Diencephalon (tissue), 2 donors: ENCODE results near the genes PNMA3, PNMA6F, CCNQ, PNCK and OPN1LW.

DNA sequence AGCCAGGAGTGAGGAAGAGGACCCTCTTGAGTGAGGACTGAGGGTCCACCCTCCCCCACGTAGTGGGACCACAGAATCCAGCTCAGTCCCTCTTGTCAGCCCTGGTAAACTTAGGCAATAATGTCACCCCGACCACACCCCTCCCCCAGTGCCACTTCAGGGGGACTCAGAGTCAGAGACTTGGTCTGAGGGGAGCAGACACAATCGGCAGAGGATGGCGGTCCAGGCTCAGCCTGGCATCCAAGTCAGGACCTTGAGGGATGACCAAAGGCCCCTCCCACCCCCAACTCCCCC, 277 bp downstream of the CSAG1 start:
- RAMPAGE, long total RNA = no peak

DNA sequence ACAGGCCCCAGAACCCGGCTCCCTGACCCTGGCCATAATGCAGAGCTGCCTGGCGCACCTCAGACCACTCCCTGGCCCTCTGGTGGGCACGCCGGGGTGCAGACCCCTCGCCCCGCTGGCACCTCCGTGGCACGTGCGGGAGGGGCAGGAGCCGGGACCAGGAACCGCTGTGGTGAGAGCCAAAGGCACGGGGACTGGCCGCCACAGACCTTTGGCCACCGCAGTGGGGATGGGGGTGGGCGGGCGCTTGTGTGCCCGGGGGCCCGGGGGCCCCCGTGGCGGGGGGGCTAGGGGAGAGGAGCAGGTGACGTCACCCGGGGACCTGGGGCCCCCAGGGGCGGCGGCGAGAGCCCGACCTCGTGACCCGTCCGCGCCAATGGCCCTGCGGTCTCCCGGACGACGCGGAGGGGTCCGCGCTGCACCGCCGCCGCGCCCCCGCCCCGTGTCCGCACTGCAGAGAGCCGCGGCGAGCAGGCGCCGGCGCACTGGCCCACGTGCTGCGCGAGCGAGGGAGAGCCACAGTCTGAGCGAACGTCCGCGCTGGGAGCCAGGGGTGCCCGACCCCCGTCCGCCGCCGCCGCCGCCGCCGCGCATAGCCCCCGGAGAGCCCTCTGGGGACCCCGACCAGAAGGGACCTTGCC, at the start of gene PNMA3:
TSS of gene PNMA3 (plus strand) at position 483 of the 641 bp plus-strand sequence.
- RAMPAGE, long total RNA = no peak

DNA sequence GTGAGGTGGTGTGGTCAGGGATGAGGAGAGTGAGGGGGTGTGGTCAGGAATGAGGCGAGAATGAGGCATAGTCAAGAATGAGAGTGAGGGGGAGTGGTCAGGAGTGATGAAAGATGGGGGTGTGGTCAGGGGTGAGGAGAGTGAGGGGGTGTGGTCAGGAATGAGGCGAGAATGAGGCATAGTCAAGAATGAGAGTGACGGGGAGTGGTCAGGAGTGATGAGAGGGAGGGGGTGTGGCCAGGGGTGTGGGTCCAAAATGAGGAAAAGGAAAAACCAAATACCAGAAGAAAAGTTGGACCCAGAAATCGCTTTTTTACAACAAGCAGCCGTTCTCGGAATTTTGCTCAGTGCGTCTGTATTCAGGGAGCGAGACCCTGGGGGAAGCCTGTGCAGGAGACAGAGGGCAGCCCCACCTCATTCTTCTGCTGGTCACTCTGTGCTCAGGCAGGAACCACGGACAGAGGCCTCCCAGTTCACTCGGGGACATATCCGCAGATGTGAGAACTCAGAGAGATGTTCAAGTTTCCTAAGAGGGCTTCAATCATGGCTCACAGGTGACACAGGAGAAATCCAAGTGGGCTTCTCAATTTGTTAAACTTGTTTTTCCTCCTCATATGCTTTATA, 39.3 kb upstream of the PWWP4 start:
- RAMPAGE, long total RNA = no peak

GRCh38 chrX:153321689-153322098, at the start of gene PNMA6F:
PNMA6F (minus strand) TSS chrX:153321767.
- RAMPAGE, long total RNA = no peak

- RAMPAGE, long total RNA = no peak
These were observed 28.2 kb downstream of the PNMA6E start for GRCh38 chrX:153372901-153373385.

DNA sequence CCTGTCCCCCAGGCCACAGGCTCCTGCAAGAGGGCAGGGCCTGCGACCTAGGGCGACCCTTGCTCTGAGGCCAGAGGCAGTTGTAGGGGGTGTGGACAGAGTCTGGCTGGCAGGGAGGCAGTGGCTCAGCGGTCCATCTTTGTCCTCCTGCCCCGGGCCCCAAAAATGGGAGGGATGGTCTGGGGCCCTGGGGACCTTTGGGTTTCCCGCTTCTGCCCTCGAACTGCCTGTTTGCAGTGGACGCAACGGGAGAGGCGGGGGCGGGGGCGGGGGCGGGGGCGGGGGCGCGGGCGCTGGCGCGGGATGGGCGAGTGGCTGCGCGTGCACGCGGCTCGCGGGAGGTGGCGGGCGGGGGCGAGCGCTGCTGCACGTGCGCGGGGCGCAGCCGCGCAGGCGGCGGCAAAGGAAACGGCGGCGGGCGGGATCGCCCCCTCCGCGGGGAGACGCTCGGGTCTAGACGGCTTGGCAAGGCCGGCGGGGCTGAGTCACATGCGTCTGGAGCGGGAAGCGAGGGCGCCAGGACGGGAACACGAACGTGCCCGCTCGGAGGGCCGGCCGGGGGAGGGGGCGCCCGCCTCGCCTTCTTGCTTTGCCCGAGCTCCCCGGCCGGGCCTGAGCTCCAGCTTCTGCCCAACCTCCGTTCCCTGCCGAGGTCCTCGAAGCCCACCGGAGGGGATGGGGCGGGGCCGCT, 4.2 kb upstream of the HAUS7 start:
- RAMPAGE, long total RNA = no peak

DNA sequence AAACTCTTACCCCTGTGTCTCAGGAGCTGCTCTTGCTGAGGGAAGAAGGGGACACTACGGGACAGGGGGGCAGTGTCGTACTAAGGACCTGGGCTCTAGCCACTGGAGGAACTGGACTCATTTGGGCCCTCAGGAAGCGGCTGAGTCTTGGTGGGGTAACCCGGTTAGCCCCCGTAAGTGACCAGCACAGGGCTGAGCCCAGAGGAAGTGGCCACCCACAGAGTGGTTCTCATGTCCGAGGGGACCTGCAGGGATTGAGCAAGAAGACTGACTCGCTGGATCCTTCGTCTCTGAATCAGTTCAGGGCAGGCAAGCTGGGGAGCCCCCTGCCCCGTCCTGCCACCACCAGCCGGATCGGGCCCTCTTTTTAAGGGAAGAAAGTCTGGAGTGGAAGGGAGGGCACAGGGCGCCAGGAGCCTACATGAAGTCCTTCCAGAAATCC, 741 bp upstream of the BGN start:
- RAMPAGE, long total RNA = no peak

DNA sequence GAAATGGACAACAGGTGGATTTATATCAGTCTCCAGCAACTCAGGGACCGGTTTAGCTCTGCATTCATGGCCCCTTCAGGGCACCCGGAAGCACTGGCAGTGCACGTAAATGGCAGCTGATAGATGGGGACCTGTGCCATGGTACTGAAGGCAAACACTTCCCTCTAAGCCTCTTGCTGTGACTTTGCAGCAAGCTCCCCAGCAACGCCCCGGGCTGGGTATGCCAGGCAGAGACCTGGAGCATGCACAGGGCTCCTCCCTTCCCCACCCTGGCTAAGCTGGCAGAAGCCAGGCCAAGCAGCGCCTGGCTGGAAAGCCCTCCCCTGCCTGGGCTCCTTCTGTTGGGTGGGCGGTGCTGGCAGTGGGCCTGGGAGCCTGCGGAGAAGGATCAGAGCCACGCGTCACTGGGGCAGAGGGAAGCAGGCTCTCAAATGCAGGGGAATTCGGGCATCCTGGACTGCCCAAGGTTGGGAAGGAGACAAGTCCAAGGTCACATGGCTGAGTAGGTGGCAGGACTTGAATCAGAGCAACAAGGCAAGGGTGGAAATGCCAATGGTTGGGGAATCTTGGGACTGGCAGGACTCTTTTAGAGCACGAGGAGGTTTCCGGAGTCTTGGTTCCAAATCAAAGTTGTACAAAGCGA, 3.6 kb downstream of the ATP2B3 start:
- RAMPAGE, long total RNA = no peak

GRCh38 chrX:153537398-153538342, 20.2 kb downstream of the ATP2B3 start:
- RAMPAGE, long total RNA = no peak

DNA sequence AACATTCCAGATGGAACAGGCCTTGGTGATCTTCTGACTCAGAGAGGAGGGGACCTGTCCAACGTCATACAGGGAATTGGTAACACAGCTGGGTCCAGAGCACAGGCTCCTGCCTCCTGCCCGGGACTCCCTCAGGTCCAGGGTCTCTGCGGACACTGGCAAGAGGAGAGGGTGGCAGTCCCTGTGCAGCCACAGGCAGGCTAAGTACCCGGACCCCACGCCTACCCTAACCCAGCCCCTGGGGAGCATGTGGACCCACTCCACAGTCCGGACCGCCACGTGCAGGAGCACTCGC, 10.3 kb downstream of the CCNQ start:
- RAMPAGE, long total RNA = no peak

GRCh38 chrX:153598789-153600027, at the start of gene CCNQ:
CCNQ (minus strand) TSS chrX:153599139.
- RAMPAGE, long total RNA = no peak

DNA sequence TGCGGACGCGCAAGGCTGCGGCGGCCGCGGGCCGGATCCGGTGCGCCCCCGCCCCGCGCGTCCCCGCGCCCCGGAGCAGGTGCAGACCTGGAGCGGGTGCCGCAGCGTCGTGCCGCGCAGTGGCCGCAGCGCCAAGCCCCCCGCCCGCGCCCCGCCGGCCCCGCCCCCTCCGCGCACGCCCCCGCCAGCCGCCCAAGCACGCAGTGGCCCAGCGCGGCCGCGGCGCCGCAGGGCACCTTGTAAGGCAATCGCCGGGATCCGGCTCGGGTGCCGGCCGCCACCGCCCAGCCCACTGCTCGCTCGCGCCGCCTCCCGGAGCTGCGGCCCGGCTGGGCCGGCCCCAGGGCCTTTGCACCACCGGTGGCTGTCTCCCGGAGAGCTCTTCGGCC, at the start of gene PNCK:
TSS of gene PNCK (minus strand) at position 121 of the 389 bp plus-strand sequence.
- RAMPAGE, long total RNA = start-site peak on the minus strand centred at position 111 of the sequence, 21 bp wide, 204 and 153 reads in 2 replicates

DNA sequence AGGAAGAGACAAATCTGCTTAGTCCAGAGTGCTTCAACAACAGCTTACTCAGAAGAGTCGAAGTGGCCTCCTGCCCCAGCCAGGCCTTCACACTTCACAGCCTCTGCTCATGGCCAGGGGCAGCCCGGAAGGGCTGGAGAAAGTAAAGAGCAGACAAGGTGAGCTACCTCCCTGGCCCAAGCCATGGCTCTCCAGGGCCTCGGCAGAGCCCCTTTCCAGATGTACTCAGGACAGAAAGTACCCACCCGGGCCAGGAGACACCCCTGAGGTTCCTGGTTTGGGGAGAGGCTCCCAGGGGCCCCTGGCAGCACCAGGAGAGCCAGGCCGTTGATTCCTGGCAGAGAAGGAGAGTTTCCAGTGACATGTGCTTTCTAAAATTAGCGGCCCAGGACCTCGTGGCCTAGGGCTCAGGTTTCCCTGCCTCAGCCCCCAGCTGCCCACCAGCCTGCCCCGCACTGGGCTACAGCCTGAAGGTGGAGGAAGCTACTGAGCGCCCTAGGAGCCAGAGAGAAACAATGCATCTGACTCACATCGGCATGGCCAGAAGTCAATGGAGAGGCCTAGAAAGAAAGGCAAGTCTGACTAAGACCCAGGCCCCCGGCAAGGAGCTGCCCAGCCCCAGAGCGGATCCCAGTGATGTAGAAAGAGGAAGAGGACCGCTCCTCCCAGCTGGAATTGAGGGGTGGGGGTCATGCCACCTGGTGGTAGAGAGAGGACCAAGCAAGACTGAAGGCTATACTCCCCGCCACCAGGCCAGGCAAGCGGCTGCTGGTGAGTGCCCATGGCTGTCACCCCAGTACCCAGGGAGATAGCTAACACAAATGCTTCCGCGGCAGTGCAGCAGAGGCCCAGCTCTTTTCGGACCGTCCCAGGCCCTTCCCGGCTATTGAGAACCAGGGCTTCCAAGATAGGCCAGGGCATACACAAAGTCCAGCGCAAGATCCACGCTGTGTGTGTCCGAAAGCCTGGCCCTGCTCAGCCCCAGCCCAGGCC, 17.7 kb downstream of the SLC6A8 start:
- RAMPAGE, long total RNA = no peak

DNA sequence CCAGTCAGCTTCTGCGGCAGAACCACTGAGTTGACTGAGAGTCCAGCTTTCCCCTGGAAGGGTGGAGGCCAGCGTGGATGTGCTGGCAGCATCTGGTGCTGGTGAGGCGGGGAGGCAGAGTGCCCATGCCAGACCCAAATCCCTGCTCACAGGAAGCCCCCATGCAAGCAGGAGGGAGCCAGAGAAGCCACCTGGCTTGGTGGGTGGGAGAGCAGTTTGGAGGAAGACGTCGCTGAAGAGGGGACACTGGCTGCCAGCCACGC, 6.0 kb downstream of the PDZD4 start:
- RAMPAGE, long total RNA = no peak

- RAMPAGE, long total RNA = no peak
These were observed 9.3 kb downstream of the TMEM187 start for GRCh38 chrX:153981551-153982458.

DNA sequence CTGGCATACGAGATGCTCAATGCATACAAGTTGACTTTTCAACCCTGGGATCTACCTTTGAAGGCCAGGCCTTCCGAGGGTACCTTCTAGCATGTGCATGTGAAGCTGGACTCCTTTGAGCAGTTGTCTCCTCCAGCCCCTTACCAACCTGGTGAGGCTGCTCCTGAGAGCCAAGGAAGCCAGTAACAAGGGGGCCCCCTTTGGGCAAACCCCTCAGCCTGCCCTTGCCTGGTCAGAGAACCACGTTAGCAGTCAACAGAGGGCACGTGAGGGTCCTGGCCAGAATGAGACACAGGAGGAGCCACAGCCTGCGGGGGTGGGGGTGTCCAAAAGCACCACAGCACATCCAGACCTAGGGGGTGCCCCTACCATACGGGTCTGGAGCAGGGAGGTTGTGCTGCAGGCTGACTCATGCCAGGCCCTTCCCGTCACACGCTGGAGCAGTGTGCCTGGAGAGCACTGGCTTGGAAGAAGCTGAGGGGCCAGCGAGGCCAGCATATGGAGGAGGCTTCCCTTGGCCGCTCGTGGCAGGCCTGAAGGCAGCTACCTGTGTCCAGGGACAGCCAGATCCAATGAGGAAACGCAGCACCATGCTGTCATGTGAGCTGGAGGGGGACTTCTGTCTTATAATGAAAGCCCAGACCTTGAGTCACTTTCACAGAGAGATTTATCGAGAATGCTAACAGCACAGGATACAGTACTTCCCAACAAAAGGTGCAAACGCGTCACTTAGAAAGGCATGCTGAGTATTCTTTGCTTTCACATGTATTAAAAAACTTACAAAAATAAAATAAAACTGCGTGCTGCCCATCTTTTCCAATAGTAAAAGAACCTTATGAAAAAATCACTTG, 1.4 kb upstream of the IRAK1 start:
- RAMPAGE, long total RNA = no peak

- RAMPAGE, long total RNA = no peak
These were observed 21.2 kb downstream of the MECP2 start for GRCh38 chrX:154076181-154076778.

- RAMPAGE, long total RNA = no peak
These were observed at the start of gene OPN1LW for GRCh38 chrX:154143999-154144493. OPN1LW (plus strand) TSS chrX:154144243.

DNA sequence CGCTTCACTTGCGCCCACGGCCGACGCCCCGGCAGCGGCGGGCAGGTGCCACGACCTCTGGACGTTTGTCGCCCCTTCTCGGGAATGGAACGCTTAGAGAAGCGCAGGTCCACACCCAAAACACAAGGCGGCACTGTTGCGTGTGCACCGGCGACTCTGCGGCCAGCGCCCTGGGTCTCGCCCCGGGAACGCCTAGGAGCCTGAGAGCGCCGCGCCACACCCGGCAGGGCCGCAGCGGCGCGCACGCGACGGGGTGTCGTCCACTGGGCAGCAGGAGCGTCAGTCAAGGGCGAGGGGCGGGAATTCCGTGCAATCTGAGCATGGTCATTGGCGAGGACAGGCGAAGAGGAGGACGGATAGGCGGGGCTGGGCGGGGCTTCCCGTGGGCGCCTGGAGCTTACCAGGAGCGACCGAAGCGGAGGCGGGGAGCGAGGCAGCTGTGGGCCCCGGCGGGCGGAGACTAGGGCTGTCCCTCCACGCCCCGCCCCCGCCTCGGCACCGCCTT, 32.6 kb downstream of the FLNA start:
- RAMPAGE, long total RNA = no peak

GRCh38 chrX:154356054-154356743, 18.2 kb downstream of the FLNA start:
- RAMPAGE, long total RNA = no peak